HEK293 (cell line): ENCODE measurements around a stretch of chr17.

- PRO-cap = no peak
- RRBS, 2 experiments = 100% methylated on average over 3 of the region's 19 CpGs; no CpG with 5 or more reads in 1 of the 2 experiments
Observed at GRCh38 chr17:82923503-82924046, 83.8 kb upstream of the ZNF750 start.

DNA sequence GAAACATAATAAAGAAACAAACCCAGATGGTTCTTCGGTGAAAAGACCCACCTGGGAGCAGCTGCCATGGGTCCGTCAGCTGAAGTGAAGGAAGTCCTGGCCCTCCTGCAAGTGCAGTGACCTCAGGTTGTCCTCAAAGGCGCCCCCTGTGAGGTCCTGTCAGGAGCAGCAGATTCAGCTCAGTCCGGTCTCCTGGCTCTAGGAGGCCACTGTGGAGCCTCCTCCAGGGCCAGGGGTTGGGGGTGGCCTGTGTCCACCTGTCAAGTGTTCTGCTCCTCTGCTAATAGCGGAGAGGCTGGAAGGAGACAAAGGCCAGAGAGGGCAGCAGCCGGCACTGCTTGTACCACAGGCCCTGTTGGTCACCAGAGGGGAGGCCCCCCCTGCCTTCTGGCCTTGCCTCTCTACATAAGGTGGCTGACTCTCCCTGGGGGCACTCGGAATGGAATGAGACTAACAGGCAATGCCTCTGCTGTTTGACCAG lies 104.7 kb downstream of the B3GNTL1 start:
- PRO-cap = no peak
- RRBS, 2 experiments = no CpG with 5 or more reads among the region's 7 CpGs

GRCh38 chr17:82985867-82986511 lies 65.6 kb downstream of the B3GNTL1 start:
- PRO-cap = no peak
- RRBS, 2 experiments = 48 to 79% methylated on average over 2 of the region's 21 CpGs

DNA sequence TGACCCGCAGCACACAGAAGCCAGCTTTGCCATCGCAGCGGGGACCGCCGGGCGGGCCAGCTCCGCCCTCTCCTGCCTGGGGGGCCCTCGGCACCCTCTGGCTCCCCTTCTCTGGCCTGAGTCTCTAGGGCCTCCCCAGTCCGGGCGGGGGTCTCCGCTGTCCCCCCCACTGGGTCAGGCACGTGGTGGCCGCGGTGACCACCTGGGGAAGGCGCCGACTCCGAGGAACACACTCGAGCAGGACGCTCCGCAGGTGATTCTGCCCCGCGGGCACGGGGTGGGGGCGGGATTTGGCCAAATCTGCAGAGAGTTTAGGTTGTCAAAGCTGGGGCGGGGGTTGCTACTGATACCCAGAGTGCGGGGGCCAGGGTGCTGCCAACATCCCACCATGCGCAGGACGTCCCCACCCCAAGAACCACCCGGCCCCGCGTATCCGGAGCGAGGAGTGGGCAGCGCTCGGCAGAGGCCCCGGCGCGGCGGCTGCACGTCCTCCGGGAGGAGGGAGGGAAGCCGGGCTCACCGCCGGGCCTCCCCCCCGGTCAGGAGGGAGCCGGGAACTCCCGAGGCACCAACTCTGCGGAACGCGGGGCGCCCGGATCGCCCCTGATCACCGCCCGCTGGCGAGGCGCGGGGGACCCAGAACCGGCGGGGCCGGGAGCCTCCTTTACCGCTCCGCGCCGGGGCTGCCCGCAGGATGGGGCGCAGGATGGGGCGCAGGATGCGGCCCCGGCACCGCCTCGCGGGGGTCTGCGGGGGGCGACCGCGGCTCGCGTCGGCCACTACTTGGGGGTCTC lies 701 bp upstream of the METRNL start:
- PRO-cap = no peak
- RRBS, 2 experiments = 9 to 10% methylated on average over 29 of the region's 80 CpGs

DNA sequence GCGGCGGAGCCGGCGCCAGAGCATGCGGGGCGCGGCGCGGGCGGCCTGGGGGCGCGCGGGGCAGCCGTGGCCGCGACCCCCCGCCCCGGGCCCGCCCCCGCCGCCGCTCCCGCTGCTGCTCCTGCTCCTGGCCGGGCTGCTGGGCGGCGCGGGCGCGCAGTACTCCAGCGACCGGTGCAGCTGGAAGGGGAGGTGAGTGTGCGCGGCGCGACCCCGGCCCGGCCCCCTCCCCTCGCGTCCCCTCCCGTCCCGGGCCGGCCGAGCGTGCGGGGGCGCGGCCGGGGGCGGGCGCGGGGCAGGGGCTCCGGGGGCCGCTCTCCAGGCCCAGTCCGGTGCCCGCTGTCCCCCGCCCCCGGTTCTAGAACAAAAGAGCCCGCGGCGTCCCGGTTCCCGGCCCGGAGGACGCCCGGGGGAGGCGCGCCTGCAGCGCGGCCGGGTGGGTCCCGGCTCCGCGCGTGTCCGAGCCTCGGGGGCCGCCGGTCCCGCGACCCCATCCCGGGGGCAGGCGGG lies 440 bp downstream of the METRNL start:
- PRO-cap = no peak
- RRBS, 2 experiments = 1 to 2% methylated on average over 36 of the region's 82 CpGs

DNA sequence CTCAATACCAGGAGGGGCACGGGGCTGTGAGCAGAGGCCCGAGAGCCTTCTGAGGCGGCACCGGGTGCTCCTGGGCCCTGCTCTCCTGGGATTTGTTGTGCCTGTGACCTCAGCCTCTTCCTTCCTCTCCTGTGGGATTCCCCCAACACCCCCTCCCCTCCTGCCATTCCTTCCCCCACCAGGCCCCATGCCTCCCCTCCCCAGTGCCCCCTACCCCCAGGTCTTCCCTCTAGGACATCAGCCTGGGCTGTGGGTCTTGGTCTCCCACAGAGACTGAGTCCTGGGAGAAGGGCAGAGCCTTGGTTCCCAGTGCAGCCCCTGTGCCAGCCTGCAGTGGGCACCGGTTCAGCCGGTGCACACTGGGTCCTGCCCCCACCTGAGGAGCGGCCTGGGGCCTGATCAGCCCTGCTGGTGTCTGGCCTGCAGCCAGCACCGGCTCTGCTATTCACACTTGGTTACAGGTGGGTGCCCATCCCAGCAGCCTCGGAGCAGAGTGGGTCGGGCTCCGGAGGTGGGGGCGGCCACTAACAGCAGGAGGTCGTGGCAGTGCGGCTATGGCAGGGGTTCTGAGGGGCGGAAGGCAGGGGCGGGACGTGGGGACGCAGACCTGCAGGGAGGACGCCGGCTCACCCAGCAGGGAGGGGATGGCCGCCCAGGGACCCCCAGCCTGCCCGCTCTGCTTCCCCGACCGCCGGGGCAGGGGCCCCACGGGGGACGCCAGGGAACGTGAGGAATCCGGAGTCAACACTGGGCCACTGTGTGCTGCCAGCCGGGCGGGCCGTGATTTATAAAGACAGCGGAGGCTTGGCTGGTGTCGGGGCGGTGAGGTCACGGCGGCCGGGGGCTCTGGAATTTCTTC lies 20.1 kb downstream of the METRNL start:
- PRO-cap = no peak
- RRBS, 2 experiments = 14 to 55% methylated on average over 25 of the region's 38 CpGs

- PRO-cap = no peak
- RRBS, 2 experiments = 25 to 50% methylated on average over 6 of the region's 32 CpGs
Observed at GRCh38 chr17:83101616-83102650, 22.5 kb downstream of the METRNL start.

GRCh38 chr17:83125908-83126242 lies 46.5 kb downstream of the METRNL start:
- PRO-cap = no peak
- RRBS, 2 experiments = no CpG with 5 or more reads among the region's 8 CpGs

- PRO-cap = no peak
- RRBS, 2 experiments = no CpG with 5 or more reads among the region's 10 CpGs
Observed at GRCh38 chr17:83182729-83183235, 103.4 kb downstream of the METRNL start.